Measurements from ENCODE around the gene OTX1.

DNA sequence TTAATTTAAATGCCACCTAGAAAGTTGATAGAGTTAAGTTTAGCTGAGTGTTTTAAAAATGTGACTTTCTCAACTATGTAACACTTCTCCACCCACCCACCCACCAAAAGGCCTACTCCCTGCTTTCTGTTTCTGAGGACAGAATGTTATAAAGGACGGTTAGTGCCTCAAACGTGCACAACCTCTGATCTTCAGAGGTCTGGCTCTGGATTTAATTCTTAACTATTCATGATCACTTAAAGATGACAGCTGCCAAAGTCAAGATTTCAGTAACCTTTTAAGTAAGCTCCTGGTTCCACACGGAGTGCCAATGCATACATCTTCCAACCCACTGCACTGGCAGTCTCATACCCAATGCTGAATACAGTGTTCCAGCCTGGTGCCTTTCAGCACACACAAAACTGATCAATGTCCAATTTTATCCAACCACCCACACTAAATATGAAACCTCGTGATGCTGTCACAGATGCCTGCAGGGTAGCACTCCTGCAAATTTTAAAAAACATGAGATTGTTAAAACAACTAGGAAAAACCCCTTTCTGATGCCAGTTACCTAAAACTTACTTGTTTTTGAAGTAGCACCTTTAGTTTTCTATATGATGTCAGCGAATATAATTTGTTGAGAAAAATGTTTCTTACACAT lies 84.0 kb downstream of the EHBP1 start:
- RRBS = no CpG with 5 or more reads among the region's 5 CpGs

DNA sequence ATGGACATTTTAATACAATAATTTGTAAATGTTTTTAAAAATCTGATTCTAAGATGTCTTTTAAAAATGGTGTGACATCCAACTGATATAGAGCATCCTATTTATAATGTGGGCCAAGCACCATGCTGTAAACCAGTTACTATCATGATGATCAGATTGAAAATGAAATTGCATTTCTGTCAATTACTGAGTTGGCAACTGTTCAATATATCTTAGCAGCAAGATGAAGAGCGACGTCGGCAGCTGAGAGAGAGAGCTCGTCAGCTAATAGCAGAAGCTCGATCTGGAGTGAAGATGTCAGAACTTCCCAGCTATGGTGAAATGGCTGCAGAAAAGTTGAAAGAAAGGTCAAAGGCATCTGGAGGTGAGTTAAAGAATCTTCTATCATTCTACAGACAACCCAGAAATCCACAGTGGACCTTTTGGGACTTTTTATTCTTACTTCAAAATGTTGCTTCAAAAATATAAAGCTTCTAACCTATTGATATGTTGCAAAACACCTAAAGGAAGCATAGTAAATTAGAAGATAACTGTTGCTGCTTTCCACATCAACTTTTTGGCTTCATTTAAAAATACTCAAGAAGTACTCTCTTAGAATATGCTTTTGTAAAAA lies 71.6 kb upstream of the OTX1 start:
- RRBS = no CpG with 5 or more reads among the region's 5 CpGs

DNA sequence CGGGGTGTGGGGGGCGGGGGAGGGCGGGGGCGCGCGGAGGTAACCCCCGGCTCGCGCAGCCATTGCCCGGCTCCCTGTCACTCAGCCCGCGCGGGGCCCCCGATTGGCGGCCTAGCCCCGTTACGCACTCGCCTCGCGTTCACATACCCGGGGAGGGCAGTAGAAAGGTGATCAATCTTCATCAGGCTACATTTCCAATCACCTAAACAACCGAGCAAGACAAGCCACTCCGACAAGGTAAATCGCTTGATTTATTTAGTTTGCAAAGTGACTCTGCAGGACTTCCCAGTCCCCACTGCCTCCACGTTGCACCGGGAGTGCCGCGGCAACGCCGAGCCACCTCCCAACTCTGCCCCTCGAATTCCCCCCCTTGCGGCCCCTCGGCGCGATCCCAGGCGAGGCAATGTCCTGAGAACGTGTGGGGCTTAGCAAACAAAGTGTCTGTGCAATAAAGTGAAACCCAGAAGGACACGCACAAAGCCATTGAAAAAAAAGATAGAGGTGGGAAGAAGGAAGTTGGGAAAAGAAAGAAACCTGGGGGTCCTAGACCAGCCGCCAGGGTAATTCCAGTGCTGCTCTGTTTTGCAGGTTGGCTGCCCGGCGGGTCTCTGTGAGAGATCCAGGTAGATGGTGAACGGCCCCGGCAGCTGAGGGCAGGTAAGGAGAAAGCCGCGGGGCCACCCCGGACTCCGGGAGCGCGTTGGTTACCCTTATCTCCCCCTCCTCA lies at the start of gene OTX1:
TSS of gene OTX1 (plus strand) at position 170 of the 727 bp plus-strand sequence.
- RRBS = 6% methylated on average over 26 of the region's 49 CpGs

DNA sequence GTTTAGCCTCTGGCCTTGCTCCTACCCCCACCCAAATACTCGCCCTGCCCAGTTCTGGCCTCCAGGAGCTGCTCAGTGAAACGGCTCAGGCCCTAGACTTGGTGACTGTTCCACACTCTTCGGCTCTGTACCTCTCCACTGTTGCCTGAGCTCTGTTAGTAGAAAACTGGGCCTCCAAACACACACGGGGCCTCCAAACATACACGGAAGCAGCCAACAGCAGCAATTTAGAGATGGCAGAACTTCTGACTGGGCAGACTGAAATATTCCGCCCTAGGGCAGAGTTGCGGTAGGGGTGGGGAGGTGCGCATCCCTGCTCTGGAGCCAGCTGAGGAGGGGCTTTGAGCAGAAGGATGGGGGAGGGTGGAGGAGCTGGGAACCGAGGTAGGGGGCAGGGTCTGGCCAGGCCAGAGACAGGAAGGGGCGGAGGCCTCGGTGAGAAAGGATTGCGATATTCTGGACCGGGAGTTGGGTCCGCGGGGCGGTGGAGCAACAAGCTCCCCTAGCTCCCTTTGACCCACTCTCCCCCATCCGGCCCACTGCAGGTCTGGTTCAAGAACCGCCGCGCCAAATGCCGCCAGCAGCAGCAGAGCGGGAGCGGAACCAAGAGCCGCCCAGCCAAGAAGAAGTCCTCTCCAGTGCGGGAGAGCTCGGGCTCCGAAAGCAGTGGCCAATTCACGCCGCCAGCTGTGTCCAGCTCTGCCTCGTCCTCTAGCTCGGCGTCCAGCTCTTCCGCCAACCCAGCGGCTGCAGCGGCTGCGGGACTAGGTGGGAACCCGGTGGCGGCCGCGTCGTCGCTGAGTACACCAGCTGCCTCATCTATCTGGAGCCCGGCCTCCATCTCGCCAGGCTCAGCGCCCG lies 4.6 kb downstream of the OTX1 start:
- RRBS = 8% methylated on average over 15 of the region's 46 CpGs

- RRBS = no CpG with 5 or more reads among the region's 2 CpGs
Observed at GRCh38 chr2:63371146-63372157, 216.8 kb downstream of the WDPCP start.

GRCh38 chr2:63849041-63850071 lies 7.7 kb downstream of the UGP2 start:
- RRBS = no CpG with 5 or more reads among the region's 9 CpGs

DNA sequence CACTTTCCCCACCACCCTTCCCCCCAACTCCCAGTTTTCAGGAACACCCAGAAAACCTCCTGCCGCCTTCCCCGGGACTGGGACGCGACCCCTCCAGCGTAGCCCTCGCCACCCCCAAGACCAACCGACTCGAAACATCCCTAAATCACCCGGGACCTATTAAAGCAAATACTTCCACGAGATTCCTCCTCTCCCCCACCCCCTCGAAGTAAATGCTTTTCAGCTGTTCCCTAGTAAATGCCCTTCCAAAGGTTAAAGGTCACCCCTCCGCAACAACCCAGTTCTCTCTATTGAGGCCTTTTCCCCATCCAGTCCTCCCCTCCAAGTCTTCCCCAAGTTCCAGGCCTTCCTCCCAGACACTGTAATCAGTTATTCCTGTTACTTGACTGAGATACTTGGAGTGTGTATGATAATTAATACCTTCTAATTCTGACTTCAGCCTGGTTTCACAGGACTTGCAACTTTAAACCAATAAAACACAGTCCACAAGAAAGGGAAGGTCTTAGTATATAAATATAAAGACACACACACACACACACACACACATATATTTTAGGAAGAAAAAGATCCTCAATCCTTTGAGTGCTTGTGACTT lies 497 bp upstream of the VPS54 start:
- RRBS = 4% methylated on average over 8 of the region's 12 CpGs

GRCh38 chr2:64115409-64116264 lies 28.6 kb downstream of the PELI1 start:
- RRBS = no CpG with 5 or more reads among the region's 3 CpGs

DNA sequence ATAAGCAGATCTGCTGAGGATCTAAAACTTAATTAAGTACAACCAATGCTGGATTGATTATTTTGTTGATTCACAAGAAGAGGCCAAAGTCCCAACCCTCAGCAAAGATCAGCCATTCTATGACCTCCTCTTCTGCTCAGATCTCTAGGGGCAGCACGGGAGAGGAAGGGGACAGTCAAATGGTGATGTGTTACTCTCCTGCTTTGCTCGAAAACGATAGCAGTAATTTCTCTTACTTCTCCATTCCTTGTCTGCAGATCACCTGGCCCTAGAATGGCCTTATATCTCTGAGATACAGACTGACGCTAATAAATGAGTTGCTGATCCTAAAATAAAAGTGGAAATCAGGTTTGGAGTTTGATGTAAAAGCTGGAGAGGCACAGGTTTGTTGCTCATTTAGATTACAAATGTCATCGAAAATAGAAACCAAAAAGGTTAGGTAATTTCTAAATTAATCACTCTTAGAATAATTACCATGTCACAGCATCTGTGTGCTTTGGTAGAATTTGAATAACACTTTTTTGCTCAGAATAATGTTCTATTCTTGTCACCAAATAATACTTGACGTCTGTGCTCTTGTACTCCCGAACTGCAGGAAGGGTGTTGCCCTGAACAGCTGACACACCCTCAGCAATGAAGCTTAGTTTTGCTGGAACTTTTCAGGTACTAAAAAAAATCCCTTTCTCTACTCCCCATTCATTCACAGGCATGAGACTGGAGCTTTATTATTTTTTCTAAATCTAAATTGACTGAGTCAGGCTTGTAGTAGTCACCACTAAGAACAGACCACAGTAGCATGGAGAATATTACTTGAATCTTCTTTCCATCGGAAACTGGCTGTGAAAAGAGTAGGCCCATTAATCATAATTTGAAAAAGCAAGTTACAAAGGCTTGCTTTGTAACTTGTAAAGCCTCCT lies 69.9 kb upstream of the PELI1 start:
- RRBS = no CpG with 5 or more reads among the region's 8 CpGs

DNA sequence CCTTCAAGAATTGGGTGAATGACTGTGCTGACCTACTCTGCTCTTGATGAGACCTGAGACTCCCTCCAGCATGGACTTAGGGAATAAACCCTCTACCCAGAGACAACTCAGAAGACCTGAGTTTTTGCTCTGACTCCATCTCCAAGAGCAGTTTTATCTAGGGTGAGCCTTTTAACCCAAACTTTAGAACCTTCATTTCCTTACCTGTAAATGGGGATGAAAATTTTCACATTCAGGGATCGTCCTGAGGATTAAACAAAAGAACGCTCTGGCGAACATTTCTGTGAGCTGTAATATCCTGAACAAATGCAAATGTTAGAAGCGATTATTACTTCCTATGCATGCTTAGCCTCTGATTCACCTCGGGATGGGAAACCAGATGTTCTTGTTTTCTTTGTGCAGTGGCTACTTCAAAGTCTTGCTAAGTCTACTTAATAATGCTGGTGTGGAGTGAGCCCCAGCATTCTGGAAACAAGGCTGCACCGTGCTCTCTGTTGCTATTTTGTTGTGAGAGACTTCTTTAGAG lies 119.0 kb upstream of the PELI1 start:
- RRBS = no CpG with 5 or more reads among the region's 6 CpGs

DNA sequence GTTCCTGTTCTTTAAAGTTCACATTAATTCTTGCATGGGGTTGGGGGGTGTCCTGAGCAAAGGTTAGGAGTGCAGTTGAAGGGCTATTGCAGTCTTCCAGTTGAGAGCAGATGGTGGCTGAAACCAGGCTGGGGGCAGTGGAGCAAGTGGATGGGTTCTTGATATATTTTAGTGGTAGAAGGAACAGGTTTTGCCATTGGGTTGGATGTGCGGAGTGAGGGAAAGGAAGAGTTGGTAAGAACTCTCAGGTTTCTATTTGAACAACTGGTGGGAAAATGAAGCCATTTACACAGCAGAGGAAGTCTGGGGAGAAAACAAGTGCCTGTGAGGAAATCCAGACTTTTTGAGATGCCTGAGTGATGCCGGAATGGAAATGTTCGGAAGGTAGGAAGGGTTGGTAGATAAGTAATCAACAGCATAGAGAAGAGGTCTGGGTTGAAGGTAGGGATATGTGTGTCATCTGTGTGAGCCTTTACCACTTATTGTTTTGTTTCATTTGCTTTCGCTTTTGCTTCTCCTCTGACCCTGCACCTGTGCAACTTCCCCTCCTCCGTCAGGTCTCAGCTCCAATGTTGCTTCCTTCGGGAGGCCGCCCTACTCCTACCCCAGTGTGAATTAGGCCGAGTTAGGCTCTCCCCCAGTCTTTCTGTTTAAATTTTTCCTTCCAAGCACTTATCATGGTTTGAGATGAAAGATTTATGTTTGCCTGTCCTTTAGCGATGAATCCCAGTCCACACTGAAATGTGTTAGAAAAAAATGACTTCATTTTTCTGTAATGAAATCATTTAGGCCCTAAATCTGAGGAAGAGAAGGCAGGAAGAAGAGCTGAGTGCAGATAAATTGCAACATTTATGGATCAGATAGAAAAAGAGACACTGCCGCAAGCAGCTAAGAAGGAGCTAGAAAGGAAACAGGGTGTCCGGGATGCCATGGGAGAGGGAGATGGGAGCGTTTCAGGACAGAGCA lies 139.4 kb upstream of the PELI1 start:
- RRBS = no CpG with 5 or more reads among the region's 12 CpGs

DNA sequence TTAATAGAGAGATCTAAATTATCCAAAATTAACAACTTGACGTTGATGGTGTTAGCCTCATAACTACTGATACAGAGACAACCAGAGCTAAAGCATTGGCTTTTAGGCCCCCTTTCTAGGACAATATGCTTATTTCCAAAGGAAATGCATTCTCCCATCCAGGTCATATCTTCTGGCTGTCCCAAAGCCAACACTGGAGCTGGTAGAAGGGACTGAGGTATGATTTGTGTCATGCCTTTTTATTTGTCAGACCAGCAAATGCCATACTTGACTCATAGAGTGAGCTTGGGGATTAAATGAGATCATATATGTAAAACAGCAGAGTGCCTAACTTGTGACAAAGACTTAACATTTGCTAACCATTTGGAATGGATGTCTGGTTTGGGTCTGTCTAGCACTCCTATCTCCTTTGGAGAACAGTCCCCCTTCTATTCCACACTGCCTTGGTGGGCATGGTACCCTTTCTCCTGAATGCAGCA lies 128.6 kb upstream of the LGALSL start:
- RRBS = no CpG with 5 or more reads among the region's 1 CpG

GRCh38 chr2:64325852-64326448 lies 128.0 kb upstream of the LGALSL start:
- RRBS = no CpG with 5 or more reads among the region's 6 CpGs

DNA sequence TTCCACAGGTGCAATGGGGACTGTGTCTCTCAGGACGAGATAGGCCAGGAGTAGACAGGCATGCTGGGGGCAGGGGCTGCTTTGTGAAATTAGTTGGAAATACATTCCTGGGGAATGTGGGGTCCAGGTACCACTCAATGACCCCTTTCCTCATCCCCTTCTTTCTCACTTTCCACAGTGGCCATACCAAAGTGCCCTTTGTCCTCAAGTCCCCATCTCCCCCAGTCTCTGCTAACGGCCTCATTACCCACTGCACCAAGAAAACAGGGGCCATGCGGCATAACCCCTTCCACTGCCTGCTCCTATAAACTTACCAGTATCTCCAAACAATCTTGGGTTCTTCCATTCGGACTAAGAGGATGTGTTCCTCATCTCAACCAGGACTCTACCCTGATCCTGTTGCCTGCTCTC lies 72.0 kb upstream of the LGALSL start:
- RRBS = no CpG with 5 or more reads among the region's 4 CpGs

DNA sequence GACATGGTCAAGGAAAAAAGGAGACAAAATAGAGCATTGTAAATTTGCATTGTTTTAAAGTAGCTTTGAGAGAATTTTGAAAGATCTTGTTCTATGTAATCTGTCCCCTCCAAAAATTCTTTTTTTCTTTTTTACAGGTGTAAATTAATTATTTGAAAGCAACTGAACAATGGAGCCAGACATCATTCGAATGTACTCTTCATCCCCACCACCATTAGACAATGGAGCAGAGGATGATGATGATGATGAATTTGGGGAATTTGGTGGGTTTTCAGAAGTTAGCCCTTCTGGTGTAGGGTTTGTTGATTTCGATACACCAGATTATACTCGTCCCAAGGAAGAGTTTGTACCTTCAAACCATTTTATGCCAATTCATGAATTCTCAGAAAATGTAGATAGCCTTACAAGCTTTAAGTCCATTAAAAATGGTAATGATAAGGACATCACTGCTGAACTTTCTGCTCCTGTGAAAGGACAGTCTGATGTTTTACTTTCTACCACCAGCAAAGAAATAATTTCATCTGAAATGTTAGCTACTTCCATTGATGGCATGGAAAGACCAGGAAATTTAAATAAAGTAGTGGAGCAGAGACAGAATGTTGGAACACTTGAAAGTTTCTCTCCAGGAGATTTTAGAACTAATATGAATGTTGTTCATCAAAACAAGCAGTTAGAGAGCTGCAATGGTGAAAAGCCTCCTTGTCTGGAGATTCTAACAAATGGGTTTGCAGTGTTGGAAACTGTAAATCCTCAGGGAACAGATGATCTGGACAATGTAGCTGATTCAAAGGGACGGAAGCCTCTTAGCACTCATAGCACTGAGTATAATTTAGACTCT lies 27.4 kb downstream of the AFTPH start:
- RRBS = no CpG with 5 or more reads among the region's 4 CpGs

DNA sequence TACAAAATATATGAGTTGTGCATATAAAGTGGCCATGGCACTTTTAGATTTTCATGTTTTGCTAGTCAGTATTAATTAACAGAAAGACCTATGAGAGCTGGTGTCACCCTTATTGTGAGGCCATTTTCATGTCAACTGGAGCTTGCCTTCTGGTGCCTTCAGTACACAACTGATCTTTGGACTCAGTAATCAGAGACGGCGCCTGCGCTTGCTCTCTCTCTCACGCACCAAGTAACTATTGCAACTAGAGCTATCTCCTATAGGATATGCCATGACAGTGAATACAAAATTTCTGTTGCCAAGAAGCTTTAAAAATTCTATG lies 3.0 kb downstream of the SERTAD2 start:
- RRBS = no CpG with 5 or more reads among the region's 4 CpGs

DNA sequence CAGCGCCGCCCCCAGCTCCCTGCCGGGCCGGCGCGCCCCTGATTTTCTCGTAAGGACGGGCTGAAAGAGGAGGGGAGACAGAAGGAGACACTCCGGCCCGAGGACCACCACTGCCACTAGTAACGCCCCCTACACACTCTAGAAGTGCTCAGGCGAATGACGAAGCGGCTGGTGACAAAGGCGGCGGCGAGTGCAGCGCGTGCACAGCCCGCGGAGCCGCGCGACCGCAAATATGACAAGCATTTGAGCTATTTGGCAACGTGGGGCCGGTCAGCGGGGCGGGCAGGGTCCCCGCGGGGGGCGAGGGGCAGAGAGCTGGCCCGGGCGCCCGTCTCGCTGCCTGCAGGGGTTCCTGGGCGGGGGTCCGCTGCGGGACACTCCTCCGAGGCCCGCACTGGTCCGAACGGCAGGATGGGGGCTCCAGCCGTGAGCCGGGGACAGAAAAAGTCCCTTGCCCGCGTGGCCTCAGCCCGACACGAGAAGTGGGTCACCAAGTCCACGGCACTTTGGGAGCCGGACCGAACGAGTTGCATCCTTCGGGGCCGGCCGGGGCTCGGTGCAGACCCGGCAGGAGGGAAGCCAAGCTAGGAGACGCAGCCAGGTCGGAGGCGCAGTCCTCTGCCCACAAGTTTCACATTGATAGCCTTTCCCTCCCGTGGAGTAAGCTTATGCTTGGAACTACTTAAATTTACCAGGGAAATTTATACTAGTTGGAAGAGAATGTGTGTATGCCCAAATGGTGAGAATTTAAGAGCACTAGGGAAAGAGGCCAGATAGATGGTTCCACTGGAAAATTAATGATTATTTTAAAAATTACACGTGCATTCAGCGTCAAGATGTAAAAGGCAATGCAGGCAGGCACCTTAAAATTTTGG lies 648 bp upstream of the SERTAD2 start:
- RRBS = 3% methylated on average over 27 of the region's 64 CpGs

GRCh38 chr2:64749084-64749442 lies 95.3 kb upstream of the SERTAD2 start:
- RRBS = no CpG with 5 or more reads among the region's 1 CpG

GRCh38 chr2:64812239-64812696 lies 158.6 kb upstream of the SERTAD2 start:
- RRBS = no CpG with 5 or more reads among the region's 4 CpGs